Mesenchymal stem cell of adipose (primary cell): ENCODE measurements around the genes MBD3L5, MBD3L4, RETN, FCER2, TGFBR3L and ELAVL1.

GRCh38 chr19:6803007-6803489 lies 30.5 kb downstream of the VAV1 start:
- CAGE, long polyA plus RNA, result no peak

DNA sequence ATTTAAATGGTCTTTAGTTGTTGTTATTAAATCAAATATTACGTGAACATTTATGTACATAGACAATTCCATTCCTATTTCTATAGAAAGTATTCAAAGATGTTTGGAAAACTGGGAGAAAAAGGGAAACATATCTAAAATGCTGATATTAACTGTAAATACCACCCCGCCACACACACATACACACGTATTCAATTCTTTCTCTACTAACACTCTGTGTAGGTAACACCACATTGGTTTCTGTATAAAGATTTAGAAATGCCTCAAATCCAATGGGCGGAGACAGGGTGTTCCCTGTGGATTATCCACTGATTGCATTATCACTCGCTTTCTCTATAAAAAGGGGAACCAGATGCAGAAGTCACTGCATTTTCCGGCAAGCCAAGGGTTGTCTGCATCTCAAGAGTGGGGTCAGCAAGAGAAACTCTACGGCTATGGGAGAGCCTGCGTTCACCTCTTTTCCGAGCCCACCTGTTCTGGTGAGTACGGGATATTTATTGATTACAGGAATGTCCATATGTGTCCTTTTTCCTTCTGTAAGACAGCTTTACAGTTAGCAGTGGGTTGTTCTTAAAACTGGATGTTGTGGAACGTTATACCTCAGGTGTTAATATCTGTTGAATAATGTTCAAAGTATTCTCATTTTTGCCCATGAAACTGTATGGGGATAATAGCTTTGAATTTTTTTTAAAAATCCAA lies at the start of gene MBD3L5:
Gene MBD3L5, plus strand, starts transcription at position 401 of the 699 bp plus-strand sequence.
- CAGE, long polyA plus RNA, result no peak

- CAGE, long polyA plus RNA, result no peak
These were observed at the start of gene MBD3L4 for GRCh38 chr19:7040037-7040398. Gene MBD3L4 (minus strand): TSS chr19:7040179.

GRCh38 chr19:7192200-7193106 lies 101.8 kb downstream of the INSR start:
- CAGE, long polyA plus RNA, result no peak

GRCh38 chr19:7344732-7345469 lies 3.8 kb upstream of the ARHGEF18 start:
- CAGE, long polyA plus RNA, result no peak

DNA sequence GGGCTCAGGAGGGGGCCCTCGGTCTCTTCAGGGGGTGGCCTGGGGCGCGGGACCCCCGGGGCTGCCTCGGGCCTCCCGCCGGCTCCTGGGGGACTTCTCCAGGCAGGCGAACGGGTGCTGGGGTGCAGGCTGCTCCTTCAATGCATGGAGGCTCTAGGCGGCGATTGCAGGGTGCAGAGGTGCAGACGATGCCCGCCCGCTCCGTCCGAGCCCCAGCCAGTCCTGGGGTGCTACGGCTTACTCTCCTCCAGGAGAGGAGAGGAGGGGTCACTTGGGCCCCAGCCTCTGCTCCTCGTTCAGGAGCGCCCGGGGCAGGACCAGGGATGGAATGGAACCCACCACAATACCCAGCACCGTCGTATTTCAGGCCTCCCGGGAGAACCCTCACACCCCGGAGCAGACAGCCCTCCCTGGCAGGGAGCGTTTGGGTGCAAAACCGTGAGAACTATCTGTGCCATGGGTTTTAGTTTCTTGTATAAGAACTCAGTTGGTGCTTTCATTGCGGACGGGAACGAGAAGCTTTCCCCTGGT lies 46.6 kb downstream of the ARHGEF18 start:
- CAGE, long polyA plus RNA, result no peak

GRCh38 chr19:7479931-7481204 lies 8.5 kb downstream of the PEX11G start:
- CAGE, long polyA plus RNA, result no peak

DNA sequence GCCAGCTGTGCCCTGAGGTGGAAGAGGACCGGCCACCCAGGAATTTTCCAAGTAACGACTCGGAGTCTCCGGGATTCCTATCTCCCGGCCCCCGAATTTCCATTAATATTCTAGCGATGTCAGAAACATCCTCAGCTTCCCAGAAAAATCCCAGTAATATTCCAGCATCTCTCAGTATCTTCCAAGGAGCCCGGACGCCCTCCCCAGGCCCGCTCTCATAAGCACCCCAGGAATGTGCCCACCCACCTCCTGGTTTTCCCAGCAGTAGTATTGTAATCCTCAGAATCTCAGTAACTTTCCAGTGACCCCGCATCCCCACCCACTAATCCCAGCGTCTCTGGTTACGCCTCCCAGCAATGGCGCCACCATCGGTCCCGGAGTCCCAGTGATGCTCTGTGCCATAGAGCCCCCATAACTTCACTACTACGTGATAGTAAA lies 1.1 kb upstream of the PNPLA6 start:
- CAGE, long polyA plus RNA, result no peak

DNA sequence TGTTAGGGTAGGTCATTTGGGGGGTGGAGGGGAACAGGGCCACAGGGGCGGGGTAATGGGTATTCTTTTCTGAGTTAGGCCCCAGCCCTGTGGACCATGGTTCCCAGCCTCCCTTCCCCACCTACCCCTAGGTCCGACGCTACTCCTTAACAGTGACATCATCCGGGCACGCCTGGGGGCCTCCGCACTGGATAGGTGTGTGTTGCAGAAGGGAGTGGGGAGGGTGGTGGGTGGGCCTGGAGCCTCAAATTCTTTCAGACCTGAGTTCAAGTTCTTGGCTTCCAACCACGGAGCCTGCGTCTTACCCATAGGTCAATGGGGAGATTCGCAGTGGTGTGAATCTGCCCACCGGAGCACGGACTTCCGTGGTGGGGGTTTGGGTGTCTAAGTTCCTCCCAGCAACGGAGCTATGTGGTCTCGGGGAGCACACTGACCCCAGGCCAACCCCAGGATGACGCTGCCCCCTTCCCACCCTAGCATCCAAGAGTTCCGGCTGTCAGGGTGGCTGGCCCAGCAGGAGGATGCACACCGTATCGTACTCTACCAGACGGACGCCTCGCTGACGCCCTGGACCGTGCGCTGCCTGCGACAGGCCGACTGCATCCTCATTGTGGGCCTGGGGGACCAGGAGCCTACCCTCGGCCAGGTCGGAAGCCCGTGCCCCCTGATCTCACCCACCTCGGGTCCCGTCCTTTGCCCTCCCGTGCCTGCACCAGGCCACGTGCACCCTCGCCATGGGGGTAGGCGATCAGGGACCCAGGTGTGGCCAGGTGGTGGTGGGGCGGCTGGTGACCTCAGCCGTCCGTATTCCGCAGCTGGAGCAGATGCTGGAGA lies 18.8 kb downstream of the PNPLA6 start:
- CAGE, long polyA plus RNA, result no peak

DNA sequence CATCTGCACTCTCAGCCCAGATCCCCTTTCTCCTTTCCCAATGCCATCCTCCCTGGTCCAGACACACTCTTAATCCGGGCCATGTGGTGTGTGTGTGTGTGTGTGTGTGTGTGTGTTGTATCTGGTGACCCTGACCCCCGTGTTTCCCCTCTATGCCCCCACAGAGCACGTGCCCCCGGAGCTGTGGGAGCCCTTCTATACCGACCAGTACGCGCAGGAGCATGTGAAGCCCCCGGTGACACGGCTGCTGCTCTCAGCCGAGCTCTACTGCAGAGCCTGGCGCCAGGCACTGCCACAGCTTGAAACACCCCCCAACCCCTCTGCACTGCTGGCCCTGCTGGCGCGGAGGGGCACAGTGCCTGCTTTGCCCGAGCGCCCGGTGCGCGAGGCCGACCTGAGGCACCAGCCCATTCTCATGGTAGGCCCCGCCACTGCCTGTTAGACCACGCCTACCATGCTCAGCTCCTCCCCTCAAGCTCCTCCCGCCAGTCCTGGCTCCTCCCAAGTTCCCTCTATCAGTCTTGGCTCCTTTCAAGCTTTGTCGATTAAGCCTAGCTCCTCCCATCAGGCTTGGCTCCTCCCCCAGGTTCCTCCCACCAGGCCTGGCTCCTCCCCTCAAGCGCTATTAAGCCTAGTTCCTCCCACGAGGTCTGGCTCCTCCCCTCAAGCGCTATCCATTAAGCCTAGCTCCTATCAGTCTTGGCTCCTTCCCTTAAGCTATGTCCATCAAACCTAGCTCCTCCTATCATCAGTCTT lies 9.6 kb downstream of the CAMSAP3 start:
- CAGE, long polyA plus RNA, result no peak

DNA sequence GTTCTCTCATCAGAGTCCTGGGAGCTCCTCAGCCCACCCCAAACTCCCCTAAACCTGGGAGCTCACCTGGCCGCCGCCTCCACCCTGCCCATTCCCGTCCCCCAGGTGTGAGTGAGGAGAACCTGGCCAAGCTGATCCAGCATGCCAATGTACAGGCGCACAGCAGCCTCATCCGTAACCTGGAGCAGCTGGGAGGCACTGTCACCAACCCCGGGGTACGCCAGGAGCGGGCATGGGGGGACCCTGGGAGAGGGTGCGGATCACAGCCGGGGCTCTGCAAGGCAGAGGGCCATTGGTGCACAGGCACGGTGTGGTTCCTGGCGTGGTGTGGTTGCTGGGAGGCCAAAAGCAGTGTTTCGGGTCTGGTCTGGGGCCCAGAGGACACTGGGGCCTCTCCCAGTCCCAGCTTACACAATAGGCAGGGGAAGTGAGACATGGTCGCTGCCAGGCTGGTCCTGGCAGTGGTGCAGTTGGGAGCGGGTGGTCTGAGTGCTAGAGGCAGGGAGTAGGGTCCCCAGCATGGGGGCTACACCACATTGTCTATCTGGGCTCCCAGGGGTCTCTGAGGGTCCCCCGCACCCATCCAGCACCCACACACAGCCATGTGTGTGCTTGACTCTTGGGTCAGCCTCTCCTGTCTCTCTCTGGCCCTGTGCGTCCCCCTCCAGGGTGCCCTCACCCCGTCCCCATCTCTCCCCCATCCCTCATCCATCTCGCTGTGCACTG lies 8.3 kb downstream of the STXBP2 start:
- CAGE, long polyA plus RNA, result no peak

DNA sequence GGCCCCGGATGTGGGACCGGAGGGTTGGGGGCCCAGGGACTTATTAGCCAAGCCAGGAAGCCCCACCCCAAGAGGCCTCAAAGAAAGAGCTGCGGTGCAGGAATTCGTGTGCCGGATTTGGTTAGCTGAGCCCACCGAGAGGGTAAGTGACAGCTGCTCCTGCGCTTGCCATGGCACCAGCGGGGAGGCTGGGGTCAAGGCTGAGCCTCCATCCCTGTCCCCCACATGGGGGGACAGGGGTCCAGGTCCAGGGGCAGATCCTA lies at the start of gene RETN:
Gene RETN, plus strand, starts transcription at position 70 of the 263 bp plus-strand sequence.
- CAGE, long polyA plus RNA, result no peak

DNA sequence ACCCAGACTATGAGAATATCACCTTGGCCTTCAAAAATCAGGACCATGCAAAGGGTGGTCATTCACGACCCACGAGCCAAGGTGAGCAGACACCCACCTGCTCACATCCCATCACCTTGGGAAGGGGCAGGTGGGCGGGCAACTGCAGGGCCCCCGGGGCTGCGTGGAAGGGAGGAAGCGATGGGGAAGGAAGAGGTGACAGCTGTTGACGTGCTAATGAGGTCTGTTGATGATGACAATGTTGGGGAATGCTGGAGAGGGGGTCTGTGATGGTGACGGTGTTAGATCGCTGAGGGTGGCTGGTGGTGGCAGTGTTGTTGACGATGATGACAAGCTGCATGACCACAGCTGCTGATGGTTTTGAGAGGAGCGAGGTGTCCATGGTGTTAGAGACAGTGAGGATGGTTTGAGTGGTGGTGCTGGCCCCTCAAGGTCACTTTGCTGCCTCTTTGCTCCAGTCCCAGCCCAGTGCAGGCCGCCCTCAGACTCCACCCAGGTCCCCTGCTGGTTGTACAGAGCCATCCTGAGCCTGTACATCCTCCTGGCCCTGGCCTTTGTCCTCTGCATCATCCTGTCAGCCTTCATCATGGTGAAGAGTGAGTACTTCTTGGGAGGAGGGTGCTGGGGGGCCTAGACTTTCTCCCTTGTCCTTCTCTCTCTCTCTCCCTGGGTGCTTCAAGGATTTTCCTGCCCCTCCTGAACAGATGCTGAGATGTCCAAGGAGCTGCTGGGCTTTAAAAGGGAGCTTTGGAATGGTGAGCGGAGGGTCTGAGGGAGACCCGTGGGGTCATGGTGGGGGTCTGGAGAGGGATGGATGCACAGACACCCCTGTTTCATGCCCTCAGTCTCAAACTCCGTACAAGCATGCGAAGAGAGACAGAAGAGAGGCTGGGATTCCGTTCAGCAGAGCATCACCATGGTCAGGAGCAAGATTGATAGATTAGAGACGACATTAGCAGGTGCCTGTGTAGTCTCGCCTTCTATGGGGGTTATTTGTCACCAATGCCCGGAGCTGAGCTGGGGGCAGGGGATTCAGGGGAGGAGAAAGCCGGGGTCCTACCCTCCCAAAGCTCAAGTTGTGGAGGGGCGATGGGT lies 1.1 kb downstream of the MCEMP1 start:
- CAGE, long polyA plus RNA, result no peak

- CAGE, long polyA plus RNA, result no peak
These were observed at the start of gene FCER2 for GRCh38 chr19:7701606-7702465. Gene FCER2 (minus strand): TSS chr19:7702131.

DNA sequence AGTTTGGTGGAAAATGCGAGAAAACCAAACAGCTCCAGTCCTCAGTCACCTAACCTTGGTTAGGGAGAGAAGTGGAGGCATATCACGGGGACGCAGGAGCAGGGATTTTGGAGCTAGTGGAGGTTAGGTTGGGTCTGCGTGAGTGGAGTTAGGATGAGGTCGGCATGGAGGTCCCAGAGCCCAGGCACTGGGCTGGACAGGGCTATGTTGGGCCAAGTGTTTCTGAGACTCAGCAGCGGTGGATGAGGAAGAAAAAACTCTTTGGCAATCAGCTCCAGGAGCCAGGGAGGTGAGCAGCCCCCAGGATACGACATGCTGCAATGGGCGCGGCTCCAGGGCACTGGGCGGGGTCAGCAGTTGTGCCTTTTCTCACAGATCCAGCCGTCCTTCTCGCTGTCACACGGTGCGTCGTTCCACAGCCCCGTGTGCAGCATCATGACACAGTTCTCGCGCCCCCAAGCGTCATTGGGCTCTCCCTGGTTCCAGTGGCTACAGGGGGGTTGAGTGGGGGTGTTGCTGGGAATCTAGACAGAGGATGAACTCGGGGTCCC lies 2.8 kb downstream of the CLEC4G start:
- CAGE, long polyA plus RNA, result no peak

DNA sequence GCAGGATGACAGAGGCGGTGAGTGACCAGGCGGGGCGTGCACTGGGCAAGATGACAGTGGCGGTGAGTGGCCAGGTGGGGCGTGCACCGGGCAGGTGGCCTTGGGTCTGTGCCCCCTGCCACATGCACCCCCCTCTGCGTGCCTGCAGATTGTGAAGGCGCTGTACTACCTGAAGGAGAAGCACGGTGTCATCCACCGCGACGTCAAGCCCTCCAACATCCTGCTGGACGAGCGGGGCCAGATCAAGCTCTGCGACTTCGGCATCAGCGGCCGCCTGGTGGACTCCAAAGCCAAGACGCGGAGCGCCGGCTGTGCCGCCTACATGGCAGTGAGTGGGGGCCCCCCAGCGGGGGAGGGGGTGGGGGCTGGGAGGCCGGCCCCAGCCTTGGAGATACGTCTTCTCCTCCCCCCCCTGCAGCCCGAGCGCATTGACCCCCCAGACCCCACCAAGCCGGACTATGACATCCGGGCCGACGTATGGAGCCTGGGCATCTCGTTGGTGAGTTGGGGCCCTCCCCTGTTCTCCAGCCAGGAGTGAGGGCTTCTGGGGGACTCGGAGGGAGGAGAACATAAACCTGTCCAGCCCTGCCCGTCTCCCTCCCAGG lies 3.7 kb upstream of the TGFBR3L start:
- CAGE, long polyA plus RNA, result no peak

GRCh38 chr19:7914775-7915060 lies at the start of gene TGFBR3L:
Gene TGFBR3L (plus strand): TSS chr19:7914830.
- CAGE, long polyA plus RNA, result no peak

- CAGE, long polyA plus RNA, result no peak
These were observed 1.4 kb downstream of the CTXN1 start for GRCh38 chr19:7924474-7925001.

DNA sequence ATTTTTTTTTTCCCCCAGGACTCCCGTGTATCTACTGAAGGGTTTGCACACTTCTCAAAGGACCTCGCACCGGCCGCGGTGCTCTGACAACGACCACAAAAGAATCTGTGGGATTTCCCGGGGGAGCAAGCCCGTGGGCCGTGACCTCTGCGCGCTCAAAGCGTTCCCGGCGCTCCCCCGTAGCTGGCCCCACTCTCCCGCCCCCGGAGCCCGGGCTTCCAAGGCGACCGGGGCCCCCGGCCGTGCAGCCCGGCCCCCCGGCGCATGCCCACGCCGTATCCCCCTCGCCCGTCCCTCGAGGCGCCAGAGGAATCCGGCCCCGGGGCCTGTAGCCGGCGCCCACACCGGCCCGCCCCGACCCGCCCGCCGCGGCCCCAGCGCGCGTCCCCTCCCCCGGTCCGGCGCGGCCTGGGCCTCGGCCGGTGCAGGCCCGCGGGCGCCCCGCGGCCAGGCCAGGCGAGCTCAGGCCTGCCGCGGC lies 426 bp downstream of the ELAVL1 start:
- CAGE, long polyA plus RNA, result no peak

DNA sequence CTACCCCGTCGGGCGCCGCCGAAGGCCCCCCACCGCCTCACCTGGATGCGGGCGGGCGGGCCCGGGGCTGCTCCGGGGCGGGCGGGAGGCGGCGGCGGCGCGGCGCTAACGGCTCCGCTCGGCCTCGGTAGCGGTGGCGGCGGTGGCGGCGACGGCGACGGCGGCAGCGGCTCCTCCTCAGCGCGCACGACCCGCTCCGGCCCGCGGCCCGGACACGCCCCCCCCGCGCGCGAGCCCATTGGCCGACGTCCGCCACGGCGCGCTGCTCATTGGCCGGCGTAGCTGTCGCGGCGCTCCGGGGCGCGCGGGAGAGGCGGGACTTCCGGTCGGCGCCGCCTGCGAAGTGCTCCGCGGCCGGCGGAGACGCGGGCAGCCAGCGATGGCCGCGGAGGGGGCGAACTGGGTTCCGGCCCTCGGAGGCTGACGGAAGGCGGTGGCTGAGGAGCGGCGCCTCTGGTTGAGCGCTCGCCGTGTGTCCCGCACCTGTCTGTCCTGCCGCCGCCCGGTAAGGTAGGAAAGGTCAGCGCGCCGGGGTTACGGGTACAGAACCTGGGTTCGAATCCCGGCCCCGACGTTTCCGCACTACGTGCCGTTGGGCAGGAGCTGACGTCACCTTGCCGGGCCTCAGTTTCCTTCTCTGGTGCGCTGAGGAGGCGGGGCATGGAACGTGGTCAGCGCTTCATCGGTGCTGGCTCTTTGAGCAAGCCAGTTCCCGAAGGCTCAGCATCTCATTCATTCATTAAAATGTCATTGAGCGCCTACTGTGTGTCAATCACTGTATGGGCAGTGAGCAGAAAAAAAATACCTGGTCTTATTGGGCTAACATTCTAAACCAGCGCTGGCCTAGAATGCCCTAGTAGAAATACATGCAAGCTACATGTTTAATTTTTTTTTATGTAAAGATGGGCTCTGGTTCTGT lies at the start of gene ELAVL1:
Gene ELAVL1, minus strand, starts transcription at position 188 of the 919 bp plus-strand sequence.
- CAGE, long polyA plus RNA, result no peak